ENCODE data around the genes METRN, MSLN, GNG13, C1QTNF8, UNKL and PERCC1.

GRCh38 chr16:680932-681287 is 700 bp downstream of the STUB1 start:
- PRO-cap, 2 experiments = no peak in any of the 2 experiments

GRCh38 chr16:681288-682272 is 1.4 kb downstream of the STUB1 start:
- PRO-cap, 2 experiments = no peak in any of the 2 experiments

GRCh38 chr16:714465-715292 is at the start of gene METRN:
METRN (plus strand) TSS chr16:715118.
- PRO-cap, 2 experiments = peak in 1 of 2 experiments; most common plus-strand start chr16:715118 (in 1); most common minus-strand start chr16:714975 (in 1)

- PRO-cap, 2 experiments = no peak in any of the 2 experiments
Observed at GRCh38 chr16:727448-728110, 673 bp downstream of the HAGHL start.

DNA sequence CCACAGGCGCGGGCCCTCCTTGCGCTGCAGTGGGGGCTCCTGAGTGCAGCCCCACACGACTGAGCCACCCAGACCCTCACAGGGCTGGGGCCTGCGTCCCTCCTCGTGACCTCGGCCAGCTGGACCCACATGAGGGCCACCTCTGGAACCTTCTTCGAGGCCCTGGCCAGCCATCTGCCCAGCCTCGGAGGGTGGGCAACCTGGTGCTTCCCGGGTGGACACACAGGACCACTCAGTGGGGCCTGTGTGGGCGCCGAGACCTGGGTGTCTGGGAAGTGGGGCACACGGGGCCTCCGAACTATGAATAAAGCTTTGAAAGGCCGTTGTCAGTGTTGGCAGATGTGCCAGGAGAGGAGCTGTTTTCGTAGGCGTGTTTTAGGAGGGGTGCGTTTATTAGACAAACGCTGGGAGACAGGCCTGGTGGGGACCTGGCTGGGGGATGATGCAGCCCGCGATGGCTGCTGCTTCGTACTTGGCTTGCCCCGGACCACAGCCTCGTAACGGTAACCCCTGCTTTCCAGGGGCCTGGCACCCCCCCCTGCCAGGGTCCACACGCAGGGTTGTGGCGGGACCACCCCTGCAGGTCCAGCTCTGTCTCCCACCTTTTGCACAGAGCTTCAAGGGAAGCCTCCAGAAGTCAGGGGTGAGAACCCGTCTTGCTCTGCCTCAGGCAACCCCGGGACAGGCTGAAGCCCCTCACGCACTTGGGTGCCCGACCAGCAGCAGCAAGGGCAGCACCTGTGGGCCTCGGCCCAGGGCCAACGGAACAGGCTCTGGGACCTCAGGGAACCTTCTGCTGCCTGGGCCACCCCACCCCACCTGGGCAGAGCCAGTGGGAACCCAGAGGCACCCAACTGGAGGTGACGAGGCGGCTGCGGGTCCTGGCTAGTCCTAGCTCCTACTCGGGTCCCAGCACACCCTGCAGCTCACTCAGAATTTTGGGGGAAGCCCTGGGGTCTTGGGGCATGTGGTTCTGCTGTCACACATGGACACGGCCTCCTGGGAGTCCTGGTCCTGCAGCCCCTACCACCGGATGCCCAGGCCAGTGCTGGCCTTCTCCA is 2.8 kb downstream of the HAGHL start:
- PRO-cap, 2 experiments = no peak in any of the 2 experiments

DNA sequence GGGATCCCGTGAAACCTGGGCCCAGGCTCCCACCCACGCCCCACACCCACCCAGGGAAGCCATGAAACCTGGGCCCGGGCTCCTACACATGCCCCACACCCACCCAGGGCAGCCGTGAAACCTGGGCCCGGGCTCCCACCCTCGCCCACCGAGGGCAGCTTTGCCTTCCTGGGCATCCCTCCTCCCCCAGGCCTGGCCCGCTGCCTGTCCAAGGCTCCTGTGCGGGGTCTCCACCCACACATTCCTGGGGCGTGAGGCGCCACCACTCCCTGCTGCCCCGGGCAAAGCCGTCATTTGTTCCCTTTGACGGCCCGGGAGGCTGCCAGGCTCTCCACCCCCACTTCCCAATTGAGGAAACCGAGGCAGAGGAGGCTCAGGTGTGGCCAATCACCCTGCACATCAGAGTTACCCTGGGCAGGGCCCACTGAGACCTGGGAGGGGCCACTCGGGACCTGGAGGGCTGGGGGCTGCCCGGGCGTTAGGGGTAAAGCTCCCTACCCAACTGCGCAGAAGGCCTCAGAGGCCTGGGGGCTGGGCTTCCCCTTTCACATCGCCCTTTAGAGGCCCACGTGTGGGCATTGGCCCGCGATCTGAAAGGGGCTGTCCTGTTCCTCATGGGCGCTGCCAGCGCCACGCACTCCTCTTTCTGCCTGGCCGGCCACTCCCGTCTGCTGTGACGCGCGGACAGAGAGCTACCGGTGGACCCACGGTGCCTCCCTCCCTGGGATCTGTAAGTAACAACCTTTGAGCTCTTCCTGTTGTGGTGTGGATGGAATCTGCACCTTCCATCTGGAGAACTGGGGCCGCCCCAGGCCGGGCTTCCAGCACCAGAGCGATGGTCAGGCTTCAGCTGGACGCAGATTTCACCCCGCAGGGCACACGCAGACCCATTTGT is at the start of gene MSLN:
TSS of gene MSLN (plus strand) at position 290 of the 895 bp plus-strand sequence.
- PRO-cap, 2 experiments = no peak in any of the 2 experiments

DNA sequence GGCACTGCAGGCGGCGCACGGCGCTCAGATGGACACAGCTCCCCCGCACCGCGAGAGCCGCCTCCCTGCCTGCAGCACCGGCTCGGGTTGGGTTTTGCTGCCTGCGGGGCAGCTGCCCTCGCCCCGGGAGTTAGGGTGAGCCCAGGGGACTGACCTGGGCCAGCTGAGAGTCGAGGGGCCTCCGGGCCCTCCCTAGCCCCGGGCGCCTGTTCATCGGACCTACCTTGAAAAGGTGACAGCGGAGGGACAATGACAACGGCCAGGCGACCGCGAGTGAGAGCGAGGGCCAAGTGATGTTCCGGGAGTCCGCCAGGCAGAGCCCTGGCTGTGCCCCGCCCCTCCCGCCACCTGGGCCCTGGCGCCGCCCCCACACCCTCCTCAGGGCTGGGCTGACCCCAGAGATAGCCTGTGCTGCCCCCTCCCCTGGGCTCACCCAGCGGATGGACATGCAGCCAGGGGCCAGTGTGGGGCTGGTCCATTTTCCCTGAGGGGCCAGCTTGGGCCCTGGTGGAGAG is at the start of gene GNG13:
TSS of gene GNG13 (minus strand) at position 292 of the 515 bp plus-strand sequence.
- PRO-cap, 2 experiments = no peak in any of the 2 experiments

- PRO-cap, 2 experiments = no peak in any of the 2 experiments
Observed at GRCh38 chr16:854202-855158, 53.9 kb upstream of the GNG13 start.

GRCh38 chr16:969881-970376 is 855 bp downstream of the LMF1 start:
- PRO-cap, 2 experiments = peak in 1 of 2 experiments; most common plus-strand start chr16:970062 (in 1); most common minus-strand start chr16:970319 (in 1)

DNA sequence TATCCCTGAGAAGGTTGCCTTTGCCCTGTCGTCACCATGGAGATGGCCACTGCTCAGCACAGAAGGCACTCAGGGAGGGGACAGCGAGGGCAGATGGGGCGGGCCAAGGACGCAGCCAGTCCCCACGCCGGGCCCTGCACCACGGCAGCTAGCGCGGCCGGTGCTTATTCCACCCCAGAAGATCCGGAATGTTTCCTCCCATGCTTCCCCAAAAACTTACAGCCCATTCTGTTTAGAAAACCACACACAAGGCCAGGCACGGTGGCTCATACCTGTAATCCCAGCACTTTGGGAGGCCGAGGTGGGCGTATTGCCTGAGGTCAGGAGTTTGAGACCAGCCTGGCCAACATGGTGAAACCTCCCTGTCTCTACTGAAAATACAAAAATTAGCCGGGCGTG is 42.8 kb downstream of the SOX8 start:
- PRO-cap, 2 experiments = no peak in any of the 2 experiments

- PRO-cap, 2 experiments = no peak in any of the 2 experiments
Observed at GRCh38 chr16:1083009-1083346, 10.4 kb downstream of the SSTR5 start.

GRCh38 chr16:1096034-1096278 is at the start of gene C1QTNF8:
C1QTNF8 (minus strand) TSS chr16:1096244.
- PRO-cap, 2 experiments = no peak in any of the 2 experiments

- PRO-cap, 2 experiments = no peak in any of the 2 experiments
Observed at GRCh38 chr16:1195165-1195841, 29.8 kb downstream of the TPSG1 start.

GRCh38 chr16:1200011-1201011 is 24.8 kb downstream of the TPSG1 start:
- PRO-cap, 2 experiments = no peak in any of the 2 experiments

- PRO-cap, 2 experiments = no peak in any of the 2 experiments
Observed at GRCh38 chr16:1208287-1208552, 16.8 kb downstream of the TPSG1 start.

DNA sequence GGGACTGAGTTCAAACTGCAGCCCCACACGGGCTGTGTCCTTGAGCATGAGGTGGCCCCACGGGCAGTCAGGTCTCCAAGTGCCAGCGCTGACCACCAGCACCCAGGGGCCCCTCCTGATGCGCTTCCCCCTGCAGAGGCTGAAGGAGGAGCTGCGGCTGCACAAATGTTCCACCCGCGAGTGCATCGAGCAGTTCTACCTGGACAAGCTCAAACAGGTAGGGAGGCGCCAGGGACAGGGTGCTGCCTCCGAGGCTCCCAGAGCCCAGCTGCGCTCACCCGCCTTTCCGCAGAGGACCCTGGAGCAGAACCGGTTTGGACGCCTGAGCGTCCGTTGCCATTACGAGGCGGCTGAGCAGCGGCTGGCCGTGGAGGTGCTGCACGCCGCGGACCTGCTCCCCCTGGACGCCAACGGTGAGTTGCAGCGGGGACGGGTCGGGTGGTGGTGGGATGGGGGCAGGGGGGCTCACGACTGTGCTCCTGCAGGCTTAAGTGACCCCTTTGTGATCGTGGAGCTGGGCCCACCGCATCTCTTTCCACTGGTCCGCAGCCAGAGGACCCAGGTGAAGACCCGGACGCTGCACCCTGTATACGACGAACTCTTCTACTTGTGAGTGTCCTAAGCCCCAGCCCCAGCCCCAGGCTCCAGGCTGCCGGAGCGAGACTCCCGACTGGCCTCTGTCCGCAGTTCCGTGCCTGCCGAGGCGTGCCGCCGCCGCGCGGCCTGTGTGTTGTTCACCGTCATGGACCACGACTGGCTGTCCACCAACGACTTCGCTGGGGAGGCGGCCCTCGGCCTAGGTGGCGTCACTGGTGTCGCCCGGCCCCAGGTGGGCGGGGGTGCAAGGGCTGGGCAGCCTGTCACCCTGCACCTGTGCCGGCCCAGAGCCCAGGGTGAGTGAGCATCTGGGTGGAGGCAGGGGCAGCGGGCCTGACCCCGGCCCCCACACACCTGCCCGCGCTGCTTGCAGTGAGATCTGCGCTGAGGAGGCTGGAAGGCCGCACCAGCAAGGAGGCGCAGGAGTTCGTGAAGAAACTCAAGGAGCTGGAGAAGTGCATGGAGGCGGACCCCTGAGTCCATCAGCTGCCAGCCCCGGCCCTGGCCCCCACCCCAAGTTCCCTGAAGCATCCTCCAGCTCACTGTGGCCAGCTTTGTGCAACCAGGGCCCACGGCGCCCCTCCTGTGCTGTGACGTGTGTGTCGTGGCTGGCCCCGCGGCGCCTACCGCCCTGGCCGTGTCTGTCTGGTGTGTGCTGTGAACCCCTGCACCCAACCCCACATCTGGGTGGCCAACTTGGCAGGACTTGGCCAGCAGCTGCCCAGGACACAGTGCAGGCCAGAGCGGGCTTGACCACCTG is 3.8 kb downstream of the TSR3 start:
- PRO-cap, 2 experiments = no peak in any of the 2 experiments

GRCh38 chr16:1362165-1362924 is 10.6 kb downstream of the GNPTG start:
- PRO-cap, 2 experiments = no peak in any of the 2 experiments

DNA sequence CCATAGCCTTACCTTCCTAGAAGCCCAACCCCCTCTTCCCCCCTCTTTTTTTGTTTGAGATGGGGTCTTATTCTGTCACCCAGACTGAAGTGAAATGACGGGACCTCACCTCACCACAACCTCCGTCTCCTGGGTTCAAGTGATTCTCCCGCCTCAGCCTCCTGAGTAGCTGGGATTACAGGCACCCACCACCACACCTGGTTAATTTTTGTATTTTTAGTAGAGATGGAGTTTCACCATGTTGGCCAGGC is 22.2 kb downstream of the UNKL start:
- PRO-cap, 2 experiments = no peak in any of the 2 experiments

DNA sequence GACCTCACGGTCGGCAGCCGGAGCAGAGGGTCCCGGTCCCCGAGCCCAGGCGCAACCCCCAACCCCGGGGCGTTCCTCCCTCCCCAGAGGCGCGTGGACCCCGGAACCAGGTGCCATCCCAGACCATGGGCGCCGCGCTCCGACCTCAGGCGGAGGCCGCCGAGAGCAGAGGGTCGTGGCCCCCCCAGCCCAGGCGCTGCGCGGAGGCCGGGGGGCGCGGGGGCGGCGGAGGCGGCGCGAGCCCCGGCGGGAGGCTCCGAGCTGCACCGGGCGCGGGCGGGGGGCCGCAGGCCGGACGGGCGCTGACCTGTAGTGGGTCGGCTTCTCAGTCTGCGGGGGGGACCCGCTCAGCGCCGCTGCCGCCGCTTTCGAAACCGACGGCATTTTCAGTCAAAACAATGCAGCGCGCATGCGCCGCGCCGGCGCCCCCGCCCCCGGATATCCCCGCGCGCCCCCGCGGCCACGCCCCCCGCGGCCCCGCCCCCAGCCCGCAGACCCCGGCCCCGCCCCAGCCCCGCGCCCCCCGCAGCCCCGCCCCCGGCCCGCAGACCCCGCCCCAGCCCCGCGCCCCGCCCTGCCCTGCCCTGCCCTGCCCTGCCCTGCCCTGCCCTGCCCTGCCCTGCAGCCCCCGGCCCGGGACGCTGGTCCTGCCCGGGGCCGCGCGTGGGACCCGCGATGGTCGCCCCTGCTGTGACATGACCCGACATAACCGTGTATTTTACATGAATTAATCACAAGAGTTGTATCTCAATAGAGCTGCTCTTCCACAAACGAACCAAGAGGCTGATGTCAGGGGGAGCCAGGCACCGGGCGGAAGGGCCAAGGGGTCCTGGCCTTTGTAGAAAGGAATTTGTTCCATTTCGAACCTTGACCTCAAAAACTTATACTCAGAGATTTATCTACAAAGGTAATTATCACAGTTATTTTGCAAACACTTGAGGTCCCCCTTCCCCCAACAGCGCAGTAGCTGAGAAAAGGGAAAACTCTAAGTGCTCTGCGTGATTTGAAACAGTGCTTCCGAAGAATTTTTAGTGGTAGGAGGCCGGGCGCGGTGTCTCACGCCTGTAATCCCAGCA is at the start of gene UNKL:
TSS of gene UNKL (minus strand) at position 397 of the 1,076 bp plus-strand sequence.
- PRO-cap, 2 experiments = peak in 1 of 2 experiments; most common plus-strand start position 526 of the sequence (in 1); most common minus-strand start position 387 of the sequence (in 1)

DNA sequence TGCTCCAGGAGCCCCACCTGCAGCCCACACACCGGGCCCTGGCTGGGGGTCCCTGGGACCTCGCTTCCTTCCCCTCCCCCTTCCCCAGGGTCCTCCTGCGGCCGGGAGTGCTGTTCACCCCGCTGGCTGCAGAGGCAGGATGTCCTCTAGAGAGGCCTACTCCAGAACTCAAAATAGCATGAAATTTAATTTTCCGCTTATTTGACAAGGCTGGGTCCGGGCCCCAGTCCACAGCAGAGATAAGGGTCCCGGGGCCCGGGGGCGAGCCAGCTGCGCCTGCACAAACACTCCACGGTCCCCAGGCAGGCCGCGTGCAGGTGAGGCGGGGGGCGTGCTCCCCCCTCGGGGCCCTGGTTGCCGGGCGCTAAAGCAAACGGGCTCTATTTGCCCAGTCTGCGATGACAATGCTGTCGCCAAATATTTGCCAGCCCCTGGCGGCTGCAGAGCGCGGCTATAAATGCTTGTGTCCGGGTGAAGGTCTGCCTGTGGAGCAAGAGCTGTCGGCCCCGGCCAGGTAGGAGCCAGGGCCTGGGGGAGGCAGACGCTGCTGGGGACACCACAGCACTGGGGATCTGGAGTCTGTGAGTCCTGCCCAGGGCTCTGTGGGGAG is at the start of gene PERCC1:
TSS of gene PERCC1 (plus strand) at position 484 of the 610 bp plus-strand sequence.
- PRO-cap, 2 experiments = no peak in any of the 2 experiments

All from cerebral cortex (tissue), 2 donors.